UCH-1 (cell line): ENCODE data around the gene YEATS4.

DNA sequence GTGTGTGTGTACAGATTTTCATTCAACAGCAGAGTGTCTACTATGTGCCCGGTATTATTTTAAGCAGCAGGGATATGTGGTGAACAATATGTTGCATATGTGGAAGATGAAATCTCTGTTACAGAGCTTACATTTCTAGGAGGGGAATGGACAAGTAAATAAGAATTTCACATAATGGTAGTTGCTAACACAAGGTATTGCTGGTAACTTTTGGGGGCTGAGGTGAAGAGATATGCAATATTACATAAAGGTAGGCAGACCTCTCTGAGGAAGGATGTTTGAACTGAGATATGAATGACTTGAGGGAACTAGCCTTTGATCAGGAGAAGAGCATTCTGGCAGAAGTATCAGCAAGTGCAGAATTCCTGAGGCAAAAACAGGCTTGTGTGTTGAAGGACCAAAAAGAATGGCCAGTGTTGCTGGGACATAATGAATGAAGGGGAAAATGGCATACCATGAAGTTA lies 5.3 kb downstream of the LEMD3 start:
- RRBS, result no CpG with 5 or more reads among the region's 1 CpG

- RRBS, result no CpG with 5 or more reads among the region's 2 CpGs
Measured at GRCh38 chr12:65896767-65897148, 72.5 kb downstream of the HMGA2 start.

DNA sequence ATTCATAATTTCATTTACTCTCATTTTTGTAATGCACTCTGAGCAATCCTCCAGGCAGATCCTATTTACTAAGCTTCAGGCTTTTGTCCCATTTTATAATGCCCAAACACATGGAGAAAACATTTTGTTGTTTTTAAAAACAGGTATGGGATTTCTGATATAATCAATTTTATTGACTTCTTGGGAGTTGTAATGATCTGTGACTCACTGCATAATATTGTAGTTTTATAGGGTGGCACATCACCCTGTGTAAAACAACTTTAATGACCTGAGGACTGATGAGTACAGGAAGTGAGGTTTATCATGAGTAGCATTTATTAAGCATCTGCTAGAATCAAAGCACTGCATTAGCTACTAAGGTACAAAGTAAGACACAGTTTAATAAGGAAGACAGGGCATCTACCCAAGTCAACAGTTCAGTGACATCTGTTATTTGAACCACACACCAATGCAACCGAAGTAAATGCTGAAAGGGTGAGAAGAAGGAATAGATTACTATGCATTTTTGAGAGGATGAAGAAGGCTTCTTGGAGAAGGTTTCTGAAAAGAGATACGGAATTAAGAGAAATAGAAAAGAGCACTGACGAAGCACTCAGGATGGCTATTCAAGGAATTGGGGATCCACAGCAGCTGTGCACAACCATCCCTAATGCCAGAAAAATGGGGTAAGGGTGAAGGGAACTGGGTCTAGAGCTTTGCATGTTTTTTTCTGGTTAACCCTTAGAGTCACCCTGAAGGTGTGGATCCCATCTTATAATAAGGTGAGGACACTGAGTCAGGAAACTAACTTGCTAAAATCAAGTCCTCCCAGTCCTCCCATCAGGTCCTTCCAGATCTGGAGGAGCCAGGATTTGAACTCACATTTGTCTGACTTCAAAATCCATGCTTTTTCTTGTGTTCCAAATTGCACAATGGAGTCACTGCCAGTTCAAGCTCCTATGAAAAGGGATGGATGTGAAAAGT lies 50.6 kb upstream of the HELB start:
- RRBS, result no CpG with 5 or more reads among the region's 3 CpGs

DNA sequence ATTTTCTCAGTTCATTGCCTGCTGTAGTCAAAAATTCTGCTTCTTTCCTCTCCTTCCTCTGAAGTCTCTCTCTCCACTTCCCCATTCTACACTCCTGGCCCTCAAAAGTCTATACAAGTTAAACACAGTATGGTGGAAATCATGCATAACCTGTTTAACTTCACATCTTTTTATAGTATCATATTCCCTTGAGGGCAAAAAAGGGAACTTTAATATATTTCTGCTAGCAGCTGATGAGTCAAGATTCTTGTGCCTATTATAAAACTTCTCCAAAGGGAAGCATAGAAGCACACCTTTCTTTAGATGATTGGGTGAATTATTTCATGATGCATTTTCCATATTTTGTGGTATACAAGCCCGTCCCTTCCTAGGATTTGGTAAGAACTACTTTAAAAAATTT lies 16.6 kb downstream of the GRIP1 start:
- RRBS, result no CpG with 5 or more reads among the region's 1 CpG

- RRBS, result no CpG with 5 or more reads among the region's 4 CpGs
Measured at GRCh38 chr12:67269199-67269301, 108 bp upstream of the CAND1 start.

GRCh38 chr12:67394458-67394976 lies 125.4 kb downstream of the CAND1 start:
- RRBS, result 18% methylated on average over 3 of the region's 6 CpGs

DNA sequence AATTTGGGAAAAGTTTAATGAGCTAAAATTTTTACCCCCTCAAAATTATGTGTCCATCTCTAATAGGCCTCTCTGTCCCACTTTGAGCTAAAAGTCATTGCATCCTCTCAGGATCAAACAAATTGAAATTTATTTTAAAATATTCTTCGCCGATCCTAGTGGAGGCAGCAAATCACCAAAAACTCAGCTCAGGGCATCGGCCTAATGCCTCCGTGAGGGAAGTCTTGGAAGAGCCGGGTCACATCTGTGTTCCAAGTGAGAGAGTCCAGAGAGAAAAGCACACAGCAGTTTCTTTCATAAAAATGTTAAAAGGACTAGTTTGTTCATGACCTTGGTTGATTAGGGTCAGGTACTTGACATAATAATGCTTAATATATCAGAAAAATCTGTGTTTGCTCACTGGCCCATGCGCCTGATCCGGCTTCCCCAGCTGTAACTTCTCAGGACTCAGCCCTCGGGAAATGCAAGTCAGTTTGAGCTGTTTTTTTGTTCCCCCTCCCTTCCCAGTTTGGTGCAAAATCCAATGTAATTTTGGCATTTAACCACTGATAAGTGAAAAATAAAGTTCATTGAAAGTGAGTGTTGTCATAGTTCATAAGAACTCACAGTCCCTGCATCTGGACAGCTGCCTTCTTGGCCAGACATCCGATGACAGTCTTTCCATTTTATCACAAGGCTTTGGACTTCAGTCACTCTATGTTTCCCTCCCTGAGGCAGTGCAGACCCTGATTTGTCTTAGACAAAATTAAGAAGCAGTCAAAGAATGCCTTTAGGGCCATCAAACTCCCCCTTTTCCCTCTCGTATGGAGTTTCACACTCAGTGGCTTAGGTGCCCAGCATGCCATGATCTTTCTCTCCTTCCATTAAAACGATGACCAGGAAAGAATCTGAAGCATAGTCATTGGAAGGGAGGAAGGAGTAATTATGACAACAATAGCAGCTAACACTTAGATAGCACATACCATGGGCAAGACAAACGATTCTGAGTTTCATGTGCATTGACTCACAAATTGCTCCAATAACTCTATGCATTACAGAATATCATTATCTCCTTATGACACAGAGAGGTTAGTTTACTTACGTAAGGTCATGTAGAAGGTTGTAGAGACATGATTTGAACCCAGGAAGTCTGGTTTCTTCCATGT lies 161.8 kb downstream of the CAND1 start:
- RRBS, result no CpG with 5 or more reads among the region's 13 CpGs

DNA sequence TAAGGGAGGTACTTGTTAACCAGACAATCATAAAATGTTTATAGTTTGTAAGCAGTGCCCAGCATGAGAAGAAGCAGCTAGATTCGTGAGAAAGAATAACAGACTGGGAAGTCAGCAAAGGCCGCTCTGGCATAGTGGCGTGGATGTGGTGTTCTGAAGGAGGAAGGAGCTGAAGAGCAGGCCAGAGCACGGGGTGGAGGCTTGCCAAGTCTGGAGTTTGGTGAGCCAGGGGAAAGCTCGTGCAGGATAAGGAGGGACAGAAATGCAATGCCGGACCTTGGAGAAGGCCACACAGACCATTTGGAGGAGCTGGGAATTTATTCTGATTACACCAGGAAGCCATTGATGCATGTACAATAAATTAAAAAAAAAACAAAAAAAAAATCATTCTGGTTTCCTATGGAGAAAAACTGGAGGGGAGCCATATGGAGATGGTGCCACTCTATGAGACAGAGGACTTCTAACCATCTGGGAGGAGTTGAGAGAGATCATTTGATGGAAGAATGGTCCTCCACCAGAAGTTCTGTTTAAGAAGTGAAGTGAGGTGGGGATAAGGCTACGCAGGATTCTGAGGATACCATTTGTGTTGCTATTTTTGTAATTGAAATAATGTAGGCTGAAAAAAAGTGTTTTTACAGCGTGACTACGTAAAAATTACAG lies 19.3 kb downstream of the DYRK2 start:
- RRBS, result no CpG with 5 or more reads among the region's 9 CpGs

GRCh38 chr12:67698373-67698964 lies 49.9 kb downstream of the DYRK2 start:
- RRBS, result no CpG with 5 or more reads among the region's 4 CpGs

GRCh38 chr12:68359092-68359652 lies 27.0 kb upstream of the MDM1 start:
- RRBS, result no CpG with 5 or more reads among the region's 4 CpGs

DNA sequence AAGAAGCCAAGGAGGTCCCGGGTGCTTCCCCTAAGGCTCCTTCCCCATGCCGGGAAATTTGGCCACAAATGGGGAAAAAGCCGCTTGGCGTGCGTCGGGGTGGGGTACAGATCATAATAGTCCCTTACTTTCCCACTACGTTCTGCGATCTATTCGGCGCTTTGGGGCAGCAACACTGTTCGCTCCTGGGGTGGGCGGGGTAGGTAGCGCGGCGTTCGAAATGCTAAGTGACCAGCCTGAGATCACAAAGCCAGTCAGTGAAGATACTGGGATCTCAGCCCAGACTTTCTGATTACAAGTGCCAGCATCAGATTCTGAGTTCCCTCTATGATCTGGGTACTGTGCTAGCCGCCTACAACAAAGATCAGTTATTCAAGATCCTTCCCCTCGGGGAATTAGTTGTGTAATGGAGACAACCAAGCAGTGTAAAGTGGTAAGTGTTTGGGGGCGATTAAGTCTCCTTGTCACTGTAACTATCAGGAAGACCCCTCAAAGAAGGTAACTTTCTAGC lies 436 bp downstream of the NUP107 start:
- RRBS, result no CpG with 5 or more reads among the region's 19 CpGs

DNA sequence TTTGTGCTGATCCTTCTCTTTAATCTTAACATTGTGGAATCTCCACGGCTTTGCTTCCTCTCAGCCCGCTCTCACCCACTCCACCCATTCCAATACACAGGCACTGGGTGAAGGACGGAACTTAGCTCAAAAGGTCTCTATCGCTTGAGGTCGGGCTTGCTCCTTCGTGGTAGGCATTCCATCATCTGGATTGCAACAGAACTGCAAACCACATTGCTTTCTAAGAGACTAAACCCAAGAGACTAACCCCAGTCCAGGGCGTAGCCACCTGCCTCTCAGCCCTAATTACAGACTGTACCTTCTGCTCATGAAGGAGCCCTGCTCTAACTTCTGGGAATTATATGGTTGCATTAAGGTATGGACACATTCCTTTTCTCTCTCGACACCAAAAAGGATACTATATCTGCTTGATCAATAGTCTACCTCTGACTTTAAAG lies 23.9 kb upstream of the MDM2 start:
- RRBS, result no CpG with 5 or more reads among the region's 8 CpGs

DNA sequence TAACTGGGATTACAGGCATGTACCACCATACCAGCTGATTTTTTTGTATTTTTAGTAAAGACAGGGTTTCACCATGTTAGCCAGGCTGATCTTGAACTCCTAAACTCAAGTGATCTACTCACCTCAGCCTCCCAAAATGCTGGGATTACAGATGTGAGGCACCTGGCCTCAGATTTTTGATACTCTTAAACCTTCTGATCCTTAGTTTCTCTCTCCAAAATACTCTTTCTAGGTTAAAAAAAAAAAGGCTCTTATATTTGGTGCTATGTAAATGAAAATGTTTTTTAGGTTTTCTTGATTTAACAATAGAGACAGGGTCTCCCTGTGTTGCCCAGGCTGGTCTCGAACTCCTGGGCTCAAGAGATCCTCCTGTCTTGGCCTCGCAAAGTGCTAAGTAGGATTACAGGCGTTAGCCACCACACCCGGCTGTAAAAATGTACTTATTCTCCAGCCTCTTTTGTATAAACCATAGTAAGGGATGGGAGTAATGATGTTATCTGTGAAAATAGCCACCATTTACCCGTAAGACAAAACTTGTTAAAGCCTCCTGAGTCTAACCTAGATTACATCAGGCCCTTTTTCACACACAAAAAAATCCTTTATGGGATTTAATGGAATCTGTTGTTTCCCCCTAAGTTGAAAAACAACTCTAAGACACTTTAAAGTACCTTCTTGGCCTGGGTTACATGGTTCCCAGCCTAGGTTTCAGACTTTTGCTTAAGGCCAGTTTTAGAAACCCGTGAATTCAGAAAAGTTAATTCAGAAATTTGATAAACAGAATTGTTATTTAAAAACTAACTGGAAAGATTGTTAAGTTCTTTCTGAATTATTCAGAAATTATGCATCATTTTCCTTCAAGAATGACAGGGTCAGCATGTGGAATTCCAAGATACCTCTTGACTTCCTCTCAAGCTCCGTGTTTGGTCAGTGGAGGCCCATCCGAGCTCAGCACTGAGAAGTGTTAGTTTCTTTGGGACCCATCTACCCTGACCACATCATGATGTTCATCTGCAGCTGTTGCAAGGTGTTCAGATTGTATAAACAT lies 33.3 kb downstream of the MDM2 start:
- RRBS, result no CpG with 5 or more reads among the region's 8 CpGs

- RRBS, result no CpG with 5 or more reads among the region's 9 CpGs
Measured at GRCh38 chr12:68890580-68891360, 42.2 kb downstream of the CPM start.

- RRBS, result no CpG with 5 or more reads among the region's 3 CpGs
Measured at GRCh38 chr12:69101328-69101690, 138.1 kb upstream of the CPSF6 start.

- RRBS, result no CpG with 5 or more reads among the region's 21 CpGs
Measured at GRCh38 chr12:69331684-69332641, 16.2 kb upstream of the LYZ start.

DNA sequence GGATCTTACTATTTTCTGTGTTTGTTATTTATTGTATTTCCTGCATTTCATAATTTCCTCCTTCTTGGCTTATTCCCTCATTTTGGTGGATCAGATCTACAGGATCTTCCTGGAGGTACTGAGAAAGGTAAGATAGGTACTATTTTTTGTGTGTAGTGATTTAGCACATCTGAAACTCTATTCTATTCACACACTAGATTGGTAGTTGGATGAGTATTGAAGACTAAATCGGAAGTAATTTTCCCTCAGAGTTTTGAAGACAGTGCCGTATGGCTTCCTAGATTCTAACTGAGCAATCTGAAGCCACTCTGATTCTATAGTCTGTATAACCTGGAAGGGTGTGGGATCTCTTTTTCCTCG lies 453 bp upstream of the YEATS4 start:
- RRBS, result no CpG with 5 or more reads among the region's 3 CpGs

GRCh38 chr12:69359470-69360733 lies at the start of gene YEATS4:
Gene YEATS4 (plus strand): TSS chr12:69359743.
- RRBS, result 5% methylated on average over 12 of the region's 84 CpGs